Metanephros (tissue), 2 donors: ENCODE results near the gene RBL2.

DNA sequence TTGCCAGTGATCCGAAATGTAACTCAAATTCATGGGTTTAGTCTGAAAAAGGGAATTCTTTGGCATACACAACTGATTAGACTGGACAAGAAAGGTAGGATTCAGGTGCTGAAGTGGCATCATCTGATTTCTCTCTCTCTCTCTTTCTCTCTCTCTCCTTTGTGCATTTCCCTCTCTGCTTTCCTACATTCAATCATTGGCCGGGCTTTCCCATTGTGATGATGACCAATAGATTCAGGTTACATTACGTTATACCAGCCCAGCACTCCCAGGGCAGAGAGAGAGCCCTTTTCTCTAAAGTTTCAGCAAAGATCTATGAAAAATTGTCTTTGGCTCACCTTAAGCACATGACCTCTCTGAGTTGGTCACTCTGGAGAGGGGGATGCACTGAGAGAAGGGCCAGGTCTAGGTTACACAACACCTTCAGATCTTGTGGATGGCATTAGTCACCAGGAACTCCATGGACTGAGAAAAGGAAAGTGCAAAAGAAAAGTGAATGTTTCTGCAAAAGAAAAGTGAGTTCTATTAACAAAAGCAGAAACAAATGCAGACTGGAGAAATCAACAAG lies 253.2 kb upstream of the SALL1 start:
- RAMPAGE, long total RNA = no peak

GRCh38 chr16:51645545-51645895 lies 494.4 kb upstream of the SALL1 start:
- RAMPAGE, long total RNA = no peak

- RAMPAGE, long total RNA = no peak
These were observed 683.1 kb upstream of the SALL1 start for GRCh38 chr16:51834169-51834592.

DNA sequence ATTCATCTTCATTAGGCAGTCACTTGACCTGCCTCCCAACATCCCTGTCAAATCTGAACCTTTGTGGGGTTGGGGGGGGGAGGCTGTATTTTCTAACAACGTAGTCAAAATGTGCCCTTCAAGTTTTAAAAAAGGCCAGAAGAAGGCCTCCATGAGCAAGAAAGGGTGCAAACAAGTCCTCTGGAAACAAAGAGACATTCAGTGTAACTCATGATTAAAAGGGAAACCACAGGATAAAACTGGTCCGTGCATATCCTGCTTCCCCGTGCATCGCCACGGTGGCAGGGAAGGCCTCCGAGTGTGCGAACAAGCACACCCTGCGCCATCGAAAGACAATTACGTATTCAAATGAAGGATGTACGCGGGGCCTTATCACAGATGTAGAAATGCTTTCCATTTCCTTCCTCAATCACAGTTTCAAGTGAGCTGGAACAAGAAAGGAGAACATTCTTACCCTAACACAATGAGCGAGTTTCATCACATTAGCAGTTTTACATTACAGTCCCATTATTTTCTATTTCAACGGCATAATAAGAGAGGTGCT lies 48.4 kb downstream of the TOX3 start:
- RAMPAGE, long total RNA = no peak

- RAMPAGE, long total RNA = no peak
These were observed 9.6 kb downstream of the TOX3 start for GRCh38 chr16:52537123-52537989.

GRCh38 chr16:53046157-53046508 lies 6.6 kb downstream of the CHD9NB start:
- RAMPAGE, long total RNA = no peak

DNA sequence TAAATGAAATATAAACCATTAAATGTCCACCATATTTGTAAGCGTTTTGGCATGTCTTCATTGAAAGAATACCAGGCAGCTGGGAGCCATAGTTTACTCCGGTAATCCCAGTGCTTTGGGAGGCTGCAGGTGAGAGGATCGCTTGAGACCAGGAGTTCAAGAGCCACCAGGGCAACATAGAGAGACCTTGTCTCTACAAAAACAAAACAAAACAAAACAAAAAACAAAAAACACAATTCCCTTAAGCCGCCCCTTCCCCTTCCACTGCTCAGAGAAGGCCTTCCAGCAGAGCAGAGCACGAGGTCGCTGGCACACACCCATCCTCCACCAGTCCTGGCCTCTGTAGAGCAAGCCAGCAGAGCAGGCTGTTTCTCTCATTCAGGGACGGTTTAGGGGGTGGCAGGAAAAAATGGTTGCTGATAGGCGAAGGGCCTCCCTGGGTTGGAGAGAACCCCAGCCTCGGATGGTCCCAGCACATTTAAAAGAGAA lies 578 bp upstream of the CHD9 start:
- RAMPAGE, long total RNA = no peak

GRCh38 chr16:53434305-53435067 lies at the start of gene RBL2:
Gene RBL2 (plus strand): TSS chr16:53434471.
- RAMPAGE, long total RNA = no peak

DNA sequence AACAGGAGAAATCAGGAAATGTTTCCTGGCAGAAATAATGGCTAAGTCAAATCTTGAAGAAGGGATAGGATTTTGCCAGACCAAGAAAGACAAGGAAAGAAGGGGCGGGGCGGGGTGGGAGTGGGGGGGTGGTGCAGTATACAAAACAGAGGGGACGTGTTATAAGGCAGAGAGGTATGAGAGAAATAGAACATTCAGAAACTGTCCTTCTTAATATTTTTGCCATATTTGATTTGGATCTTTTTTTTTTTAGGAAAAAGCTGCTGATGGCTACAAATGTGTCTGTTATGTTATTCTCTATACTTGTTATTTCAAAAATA lies 289.2 kb downstream of the IRX3 start:
- RAMPAGE, long total RNA = no peak

- RAMPAGE, long total RNA = no peak
These were observed 205.9 kb downstream of the IRX3 start for GRCh38 chr16:54080397-54081291.

DNA sequence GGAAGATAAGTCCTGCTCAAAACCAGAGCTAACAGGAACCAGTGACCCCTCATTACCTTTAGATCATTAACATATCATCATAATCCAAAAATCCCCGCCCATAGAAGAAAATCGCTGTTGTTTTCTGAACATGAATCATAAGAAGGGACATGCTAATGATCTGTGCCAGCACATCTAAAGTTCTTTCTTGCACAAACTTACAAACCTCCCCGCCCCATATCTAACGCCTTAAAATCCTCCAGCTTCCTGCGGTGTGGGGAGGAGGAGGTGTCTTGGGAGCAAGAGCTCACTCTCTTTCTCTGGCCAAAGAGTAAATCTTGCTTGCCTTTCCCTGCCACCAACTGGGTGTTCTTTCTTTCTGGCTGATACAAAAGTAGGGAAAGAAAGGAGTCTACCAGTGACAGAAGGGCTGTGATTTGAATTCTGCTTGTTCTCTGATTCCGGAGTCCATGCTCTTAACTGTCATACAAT lies 78.3 kb downstream of the IRX3 start:
- RAMPAGE, long total RNA = no peak

DNA sequence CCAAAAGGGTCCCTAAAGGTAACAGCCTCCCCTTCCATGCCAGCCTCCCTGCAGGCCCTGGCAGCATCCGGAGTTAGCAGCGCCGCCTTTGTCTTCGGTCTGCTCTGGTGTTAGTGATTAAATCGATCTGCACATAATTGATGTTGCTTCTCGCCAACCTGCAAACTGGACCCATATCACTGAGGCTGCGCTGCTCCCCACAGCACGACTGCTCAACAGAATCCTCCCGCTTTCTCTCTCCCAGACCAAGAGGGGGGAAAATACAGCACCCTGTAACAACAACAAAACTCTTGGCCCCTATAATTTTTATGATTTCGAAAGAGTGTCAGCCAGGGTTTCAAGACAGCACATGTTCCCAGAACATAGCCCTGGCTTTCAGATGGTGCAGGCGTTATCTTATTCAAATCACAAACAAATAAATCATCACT lies 76.0 kb downstream of the IRX3 start:
- RAMPAGE, long total RNA = no peak

GRCh38 chr16:54265480-54265612 lies 21.2 kb downstream of the IRX3 start:
- RAMPAGE, long total RNA = no peak

GRCh38 chr16:54432254-54432937 lies 145.8 kb upstream of the IRX3 start:
- RAMPAGE, long total RNA = no peak

DNA sequence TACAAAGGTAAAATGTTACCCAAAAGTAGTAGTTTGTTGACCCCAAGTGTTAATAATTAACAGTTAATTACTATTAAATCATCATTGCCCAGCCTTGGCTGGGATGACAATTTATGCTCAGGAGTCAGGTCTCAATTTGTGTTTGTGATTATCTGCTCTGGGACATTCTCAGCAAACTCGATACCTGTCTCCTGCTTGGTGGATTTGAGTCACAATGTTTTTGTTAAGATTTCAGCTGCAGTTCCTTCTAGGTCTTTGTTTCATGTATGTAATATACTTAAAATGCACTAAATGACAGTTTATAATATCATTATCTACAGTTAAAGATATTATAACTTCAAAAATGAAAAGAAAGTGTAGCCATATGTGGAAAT lies 172.4 kb upstream of the IRX3 start:
- RAMPAGE, long total RNA = no peak

DNA sequence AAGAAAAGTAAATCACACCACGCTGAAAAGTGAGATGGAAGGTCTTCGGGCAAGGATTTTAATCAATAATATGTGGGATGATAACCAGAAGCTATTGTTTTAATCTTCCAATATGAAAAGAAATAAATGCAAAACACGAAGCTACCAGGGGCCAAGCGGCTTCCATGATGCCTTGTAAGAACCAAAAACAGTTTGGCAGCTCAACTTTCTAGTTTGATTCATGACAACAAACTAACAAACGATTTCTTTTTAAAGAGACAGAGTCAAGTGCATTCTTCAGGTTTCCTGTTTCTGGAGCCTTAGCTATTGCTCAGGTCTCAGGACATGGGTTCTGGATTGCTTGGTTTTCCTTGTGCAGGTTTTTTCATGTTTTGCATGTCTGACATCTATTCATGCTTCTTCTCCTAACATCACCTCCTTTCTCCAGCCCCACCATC lies 67.6 kb downstream of the IRX6 start:
- RAMPAGE, long total RNA = no peak

GRCh38 chr16:55486647-55487690 lies 8.0 kb downstream of the MMP2 start:
- RAMPAGE, long total RNA = no peak

DNA sequence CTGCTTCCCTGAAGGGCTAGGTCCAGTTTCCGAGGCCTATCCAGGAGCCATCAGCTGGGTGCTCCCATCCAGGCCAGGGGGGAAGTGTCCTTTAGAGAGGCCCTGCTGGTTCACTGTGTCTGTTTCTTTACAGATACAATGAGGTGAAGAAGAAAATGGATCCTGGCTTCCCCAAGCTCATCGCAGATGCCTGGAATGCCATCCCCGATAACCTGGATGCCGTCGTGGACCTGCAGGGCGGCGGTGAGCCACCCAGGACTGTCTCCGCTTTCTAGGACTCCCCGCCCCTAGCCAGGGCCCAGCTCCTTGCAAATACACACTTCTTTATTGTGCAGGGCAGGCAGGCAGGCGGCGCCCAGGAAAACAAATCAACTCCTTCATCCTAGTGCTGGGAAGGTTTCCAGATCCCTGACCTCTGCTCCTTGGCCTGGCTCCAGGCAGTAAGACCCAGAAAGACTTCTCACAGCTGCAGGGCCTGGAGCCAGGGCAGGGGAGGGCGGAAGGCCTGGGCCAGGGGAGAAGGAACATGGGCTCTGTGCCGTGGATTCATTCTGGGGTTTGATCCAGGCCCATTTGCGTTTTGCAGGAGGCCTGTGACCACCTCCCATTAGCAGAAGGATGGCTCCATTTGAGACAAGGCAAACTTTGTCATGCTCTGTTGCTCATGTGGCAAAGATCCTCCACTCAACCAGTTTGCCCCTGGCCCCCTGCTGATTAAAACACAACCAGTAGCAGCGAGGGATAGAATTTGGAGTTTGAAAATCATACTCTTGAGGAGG lies 6.0 kb upstream of the LPCAT2 start:
- RAMPAGE, long total RNA = no peak

DNA sequence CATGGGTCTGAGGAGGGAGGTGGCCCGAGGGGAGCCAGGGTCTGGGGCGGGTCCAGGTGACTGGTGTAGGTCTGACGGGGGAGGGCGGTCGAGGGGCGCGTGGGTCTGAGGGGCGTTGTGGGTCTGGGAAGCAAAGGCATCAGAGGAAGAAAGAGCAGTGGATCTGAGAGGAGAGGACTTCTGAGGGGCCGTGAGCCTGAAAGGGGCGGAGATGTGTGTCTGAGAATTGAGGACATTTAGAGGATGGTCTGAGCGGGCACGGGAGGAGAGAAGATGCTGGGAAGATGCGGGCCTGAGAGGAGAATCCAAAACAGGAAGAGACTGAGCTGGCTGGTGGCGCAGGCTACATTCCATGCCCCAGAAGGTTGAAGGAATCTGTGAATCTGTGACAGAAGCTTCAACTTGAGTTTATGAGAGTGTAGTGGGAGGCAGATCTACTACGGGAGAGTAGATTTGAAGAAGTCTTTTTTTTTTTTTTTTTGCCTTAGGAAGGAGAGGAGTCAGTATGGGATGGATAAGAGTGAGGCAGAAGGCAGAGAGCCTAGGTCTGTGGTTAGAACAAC lies 737 bp downstream of the LPCAT2 start:
- RAMPAGE, long total RNA = no peak

DNA sequence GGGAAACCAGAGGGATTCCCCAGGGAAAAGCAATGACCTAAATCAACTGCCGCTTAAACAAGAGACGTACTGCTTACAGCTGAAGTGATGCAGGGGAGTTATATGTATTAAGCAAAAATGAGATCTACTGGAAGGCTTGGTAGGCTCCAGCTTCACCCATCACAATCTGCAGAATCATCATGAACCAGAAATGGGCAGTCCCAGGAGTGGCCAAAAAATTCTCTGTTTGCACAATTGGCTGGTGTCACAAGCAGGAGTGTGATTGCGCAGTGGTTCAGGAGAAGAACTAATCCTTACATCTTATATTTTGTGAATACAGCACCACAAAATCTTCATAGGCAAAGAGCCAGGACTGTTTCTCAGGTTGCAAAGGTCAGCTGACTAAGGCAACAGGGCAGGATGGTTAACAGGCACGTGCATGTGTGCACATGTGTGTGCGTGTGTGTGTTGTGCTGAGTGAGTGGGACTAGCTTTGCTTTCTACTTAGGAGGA lies 75.9 kb downstream of the CES1 start:
- RAMPAGE, long total RNA = no peak